RPMI7951 (cell line): ENCODE results near the genes SAMD9L and HEPACAM2.

DNA sequence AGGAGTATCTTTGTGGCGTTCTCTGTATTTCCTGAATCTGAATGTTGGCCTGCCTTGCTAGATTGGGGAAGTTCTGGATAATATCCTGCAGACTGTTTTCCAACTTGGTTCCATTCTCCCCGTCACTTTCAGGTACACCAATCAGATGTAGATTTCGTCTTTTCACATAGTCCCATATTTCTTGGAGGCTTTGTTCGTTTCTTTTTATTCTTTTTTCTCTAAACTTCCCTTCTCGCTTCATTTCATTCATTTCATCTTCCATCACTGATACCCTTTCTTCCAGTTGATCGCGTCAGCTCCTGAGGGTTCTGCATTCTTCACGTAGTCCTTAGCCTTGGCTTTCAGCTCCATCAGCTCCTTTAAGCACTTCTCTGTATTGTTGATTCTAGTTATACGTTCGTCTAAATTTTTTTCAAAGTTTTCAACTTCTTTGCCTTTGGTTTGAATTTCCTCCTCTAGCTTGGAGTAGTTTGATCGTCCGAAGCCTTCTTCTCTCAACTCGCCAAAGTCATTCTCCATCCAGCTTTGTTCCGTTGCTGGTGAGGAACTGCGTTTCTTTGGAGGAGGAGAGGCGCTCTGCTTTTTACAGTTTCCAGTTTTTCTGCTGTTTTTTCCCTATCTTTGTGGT is 9.4 kb upstream of the LRRD1 start:
- RAMPAGE, long total RNA = no peak

DNA sequence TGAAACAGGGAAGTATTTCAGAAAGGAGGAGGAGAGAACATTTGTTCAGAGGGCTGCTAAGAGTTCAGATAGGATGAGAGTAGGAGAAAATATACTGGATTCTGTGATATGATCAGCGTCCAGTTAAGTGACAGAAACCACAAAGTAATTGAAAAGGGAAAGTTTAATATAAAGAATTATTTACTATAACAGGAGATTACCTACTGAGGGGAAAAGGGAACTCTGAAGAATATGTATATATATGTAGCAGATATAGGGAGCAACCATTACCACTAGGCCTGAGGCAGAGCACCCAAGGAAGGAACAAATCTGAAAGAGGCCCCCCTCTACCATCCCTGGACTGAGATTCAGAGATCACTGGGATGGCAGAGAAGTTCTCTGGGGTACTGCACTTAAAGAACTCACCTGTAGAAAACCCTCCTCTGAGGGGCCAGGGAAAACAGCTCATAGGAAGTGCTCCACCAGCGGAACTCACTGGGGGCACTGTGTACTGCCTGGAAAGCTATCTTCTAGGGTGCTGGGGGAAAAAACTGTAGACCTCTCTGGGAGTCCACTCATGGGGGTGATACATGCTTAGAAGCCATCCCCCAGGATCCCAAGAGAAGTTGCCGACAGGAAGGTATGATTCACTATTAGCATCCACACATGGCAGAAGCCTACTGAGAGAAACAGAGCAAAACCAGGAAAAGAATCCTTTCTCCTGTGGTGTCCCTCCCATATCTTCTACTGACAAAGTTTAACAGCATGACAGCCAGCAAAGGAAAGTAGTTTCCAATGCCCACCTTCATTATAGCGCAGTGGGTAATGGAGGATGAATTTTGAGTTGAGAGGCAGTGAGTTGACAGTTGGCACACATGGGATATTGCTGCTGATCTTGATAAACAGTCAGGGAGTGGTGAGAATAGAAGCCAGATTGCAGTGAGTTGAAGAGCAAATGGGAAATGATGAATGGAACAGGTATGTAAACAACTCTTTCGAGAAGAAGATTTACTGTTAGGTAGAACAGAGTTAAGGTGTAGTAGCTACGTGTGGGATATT is 20.7 kb downstream of the ANKIB1 start:
- RAMPAGE, long total RNA = no peak

DNA sequence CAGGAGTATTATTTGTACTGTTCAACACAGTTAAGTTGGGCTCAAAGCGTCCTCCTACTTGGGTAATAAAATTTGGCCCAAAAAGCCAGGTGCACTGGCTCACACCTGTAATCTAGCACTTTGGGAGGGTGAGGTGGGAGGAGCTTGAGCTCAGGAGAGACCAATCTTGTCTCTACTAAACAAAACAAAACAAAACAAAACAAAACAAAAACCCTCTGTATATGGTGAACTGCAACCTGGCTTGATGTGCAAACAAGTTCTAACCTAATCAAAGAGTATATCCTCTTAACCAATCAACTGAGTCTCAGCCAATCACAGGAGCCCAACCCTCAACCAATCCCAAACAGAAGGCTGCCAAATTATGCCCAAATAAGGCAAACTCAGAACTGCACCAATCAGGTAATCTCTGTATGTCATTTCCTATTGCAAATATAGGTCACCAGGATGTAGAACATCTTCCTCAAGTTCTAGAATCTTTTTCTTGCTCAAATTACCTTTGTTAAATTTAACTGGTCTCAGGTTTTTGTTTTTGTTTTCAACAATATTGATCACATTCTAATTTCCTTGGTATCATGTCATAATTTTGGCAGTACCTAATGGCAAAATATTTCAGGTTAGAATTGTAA is 5.3 kb downstream of the FAM133B start:
- RAMPAGE, long total RNA = no peak

DNA sequence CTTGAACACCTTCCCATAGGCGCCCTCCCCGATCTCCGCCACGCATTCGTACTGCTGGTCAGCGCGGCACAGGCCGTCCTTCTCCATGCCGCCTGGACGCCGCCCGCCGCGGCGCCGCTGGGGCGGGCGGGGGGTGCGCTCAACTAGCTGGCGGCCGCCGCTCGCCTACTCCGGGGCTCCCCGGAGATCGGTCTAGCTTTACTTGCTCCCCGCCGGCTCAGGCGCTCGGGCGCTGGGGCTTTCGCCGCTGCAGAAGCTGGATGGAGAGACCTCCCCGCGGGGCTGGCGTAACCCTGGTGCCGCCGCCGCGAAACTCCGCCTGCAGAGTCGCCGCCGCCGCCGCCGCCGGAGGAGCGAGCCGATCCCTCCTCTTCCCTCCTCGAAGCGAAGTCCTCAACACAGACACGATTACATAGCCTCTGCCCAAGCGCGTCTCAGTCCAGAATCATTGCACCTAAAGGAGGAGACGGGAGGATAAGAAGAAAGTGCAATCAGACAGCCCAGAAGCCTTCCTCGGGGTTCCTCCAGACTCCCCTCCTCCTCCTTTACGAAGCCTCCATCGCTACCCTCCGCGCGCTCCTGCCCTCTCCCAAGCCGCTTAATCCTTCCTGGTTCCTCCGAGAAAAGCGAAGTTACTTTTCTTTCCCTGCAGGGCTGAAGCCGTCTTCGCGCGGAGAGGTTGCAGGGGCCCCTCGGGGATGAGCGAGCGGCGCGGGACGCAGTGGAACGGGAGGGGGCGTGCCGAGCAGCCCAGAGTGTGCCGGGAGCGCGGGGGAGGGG is 2.9 kb downstream of the CDK6 start:
- RAMPAGE, long total RNA = no peak

DNA sequence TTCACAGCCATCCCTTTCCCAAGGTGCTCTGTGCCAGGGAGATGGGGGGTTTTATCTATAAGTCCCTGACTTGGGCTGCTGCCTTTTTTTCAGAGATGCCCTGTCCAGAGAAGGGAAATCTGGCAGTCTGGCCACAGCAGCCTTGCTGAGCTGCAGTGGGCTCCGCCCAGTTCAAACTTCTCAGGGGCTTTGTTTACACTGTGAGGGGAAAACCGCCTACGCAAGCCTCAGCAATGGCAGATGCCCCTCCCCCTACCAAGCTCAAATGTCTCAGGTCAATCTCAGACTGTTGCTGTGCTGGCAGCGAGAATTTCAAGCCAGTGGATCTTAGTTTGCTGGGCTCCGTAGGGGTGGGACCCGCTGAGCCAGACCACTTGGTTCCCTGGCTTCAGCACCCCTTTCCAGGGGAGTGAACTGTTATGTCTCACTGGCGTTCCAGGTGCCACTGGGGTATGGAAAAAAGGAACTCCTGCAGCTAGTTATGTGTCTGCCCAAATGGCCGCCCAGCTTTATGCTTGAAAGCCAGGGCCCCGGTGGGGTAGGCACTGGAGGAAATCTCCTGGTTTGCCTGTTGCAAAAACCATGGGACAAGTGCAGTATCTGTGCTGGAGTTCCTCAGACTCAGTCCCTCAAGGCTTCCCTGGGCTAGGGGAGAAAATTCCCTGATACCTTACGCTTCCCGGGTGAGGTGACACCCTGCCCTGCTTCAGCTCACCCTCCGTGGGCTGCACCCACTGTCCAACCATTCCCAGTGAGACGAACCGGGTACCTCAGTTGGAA is 90.1 kb upstream of the CDK6 start:
- RAMPAGE, long total RNA = no peak

DNA sequence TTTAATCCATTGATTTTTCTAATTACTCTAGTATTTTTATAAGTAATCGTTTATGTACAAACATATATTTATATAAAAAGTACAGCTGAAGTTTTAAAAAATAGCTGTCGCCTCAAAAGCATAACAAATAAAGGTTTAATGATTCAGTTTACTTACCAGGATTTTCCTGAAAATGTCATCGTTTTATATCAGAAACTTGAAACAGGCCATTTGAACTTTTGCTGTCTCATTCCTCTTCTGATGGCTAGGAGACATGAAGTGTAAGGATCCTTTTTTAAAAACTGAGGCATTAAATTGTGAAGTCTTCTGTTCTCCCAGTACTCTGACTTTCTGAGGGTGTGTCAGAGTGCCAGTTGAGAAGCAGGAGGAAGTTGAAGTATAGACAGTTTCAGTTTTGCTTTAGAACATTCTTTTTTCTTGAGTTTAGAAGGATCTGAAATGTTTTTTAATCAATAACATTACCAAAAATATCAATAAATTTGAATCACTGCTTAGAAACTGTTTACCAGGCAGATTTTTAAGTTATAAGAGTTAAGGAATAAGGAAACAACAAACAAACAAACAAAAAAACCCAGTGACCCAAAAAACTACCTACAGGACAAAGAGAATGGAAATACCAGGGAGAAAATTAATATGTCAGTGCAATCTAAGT is at the start of gene SAMD9L:
SAMD9L (minus strand) TSS at position 348 of the 652 bp plus-strand sequence.
- RAMPAGE, long total RNA = no peak

DNA sequence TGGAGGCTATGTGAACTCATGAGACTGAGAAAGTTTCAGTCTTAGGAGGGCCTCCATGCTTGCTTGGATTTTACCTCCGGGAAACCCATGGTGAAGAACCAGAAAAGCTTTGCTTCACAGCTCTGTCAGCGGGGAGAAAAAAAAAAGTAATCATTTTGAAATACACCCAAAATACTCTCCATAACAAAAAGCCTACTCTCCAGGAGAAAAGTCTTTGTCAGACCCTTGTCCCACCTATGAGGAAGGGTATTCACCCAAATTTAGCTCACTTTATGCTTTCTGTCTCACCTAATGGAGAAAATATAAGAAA is 22.8 kb upstream of the SAMD9L start:
- RAMPAGE, long total RNA = no peak

DNA sequence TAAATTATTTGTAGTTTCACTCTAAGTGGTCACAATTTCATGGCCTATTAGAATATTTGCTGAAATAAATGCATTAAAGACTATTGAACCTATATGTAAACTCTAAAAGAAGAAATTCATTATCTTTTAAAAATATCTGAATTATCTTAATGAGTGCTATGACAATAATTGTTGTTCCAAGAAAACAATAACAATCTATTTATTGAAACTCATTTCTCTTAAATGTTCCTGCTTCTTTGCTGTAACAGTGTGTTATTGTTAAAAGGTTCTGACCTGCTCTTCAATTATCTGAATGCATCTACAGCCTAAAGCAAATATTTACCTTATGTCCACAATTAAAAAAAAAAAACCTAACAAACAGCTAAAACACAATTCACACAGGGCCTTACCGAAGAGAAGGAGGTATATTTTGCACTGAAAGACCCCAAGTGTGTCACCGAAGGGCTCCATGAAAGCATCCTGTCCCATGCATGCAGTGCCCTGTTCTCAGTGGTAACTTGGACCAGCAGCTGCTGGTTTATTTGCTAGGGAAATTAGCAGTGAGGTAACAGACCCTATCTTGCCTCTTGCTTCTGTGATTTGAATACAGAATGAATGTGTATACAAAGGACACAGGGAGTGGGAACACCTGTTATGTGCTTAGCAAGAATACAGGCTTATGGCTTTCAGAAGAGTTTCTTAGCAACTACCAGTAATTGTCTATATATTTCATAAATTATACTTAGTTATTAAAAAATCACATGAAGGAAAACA is at the start of gene HEPACAM2:
HEPACAM2 (minus strand) TSS at position 491 of the 753 bp plus-strand sequence.
- RAMPAGE, long total RNA = no peak

DNA sequence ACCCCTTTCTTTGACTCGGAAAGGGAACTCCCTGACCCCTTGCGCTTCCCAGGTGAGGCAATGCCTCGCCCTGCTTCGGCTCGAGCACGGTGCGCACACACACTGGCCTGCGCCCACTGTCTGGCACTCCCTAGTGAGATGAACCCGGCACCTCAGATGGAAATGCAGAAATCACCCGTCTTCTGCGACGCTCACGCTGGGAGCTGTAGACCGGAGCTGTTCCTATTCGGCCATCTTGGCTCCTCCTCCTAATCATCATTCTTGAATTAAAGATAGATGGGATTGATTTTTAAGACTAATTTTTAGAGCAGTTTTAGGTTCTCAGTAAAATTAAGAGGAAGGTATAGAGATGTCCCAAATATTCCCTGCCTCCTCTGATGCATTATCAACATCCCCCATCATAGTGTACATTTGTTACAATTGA is 97.1 kb downstream of the TFPI2 start:
- RAMPAGE, long total RNA = no peak

- RAMPAGE, long total RNA = no peak
These were observed 92.8 kb upstream of the COL1A2 start for GRCh38 chr7:94301917-94302314.

DNA sequence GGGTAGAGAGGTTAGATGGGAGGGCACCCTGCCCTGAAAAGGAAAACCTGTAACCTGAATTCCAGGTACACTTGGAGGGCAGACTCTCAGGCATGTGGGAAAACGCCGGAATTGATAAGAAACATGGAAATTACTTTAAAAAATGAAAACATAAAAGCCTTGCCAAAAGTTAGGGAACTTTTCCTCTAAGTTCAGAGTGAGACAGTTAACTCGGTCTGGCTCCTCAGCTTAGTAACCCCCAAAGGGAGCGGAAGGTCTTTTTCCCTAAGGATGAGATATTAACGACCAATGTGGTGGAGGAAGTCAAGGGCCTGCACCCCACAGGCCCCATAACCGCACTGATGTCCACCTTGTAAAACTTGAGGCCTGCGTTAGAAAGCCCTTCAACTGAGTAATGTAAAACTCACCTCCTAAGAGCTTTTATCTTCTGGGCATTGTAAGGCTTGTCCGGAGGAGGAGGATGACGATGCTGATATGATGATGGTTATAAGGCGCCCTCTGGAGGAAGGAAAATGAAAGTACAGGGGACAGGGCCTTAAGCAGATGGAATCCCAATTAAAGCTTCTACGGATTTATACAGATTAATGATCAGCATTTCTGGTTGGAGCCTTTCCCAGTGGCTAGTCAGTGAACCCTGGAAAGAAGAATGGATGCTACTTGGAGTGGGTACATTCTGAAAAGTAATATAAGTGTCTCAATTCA is 589 bp downstream of the COL1A2 start:
- RAMPAGE, long total RNA = no peak

DNA sequence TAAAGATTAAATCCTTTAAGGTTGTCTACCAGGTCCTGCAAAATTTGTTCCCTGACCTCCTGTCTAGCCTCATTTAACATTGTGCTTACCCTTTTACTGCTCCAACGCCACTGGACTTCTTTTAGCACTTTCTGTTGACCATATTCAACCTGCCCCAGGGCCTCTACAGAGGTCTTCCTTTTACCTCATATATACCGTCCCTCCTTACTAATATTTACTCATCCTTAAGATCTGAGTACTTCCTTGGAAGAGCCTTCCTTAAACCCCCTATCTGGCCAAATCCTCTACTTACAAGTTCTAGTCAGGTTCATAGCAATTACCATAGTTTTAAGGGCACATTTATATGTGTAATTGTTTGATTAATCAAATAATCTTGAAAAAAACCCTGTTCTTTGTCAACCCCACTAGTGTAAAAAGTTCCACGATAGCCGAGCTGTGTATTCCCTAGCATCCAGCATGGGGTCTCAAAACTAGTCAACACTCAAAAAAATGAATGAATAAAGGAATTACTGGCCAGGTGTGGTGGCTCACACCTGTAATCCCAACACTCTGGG is 8.3 kb downstream of the SGCE start:
- RAMPAGE, long total RNA = no peak

DNA sequence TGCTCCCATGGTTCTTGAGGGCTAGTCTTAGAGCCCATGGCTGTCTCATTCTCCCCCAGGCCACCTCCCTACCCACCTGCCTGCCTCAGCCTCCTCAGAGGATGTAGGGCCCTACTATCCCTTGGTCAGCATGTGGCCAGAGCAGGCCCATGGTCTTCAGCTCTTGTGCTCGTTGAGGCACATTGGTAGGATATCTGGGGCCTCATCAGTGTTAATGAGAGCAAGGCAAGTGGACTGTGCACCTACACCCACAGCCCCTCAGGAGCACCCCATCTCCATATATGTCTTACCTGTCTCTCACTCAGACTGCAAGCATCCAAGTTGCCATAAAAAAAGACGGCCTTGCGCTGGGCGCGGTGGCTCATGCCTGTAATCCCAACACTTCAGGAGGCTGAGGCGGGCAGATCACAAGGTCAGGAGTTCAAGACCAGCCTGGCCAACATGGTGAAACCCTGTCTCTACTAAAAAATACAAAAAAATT is 72.2 kb upstream of the PPP1R9A start:
- RAMPAGE, long total RNA = no peak

DNA sequence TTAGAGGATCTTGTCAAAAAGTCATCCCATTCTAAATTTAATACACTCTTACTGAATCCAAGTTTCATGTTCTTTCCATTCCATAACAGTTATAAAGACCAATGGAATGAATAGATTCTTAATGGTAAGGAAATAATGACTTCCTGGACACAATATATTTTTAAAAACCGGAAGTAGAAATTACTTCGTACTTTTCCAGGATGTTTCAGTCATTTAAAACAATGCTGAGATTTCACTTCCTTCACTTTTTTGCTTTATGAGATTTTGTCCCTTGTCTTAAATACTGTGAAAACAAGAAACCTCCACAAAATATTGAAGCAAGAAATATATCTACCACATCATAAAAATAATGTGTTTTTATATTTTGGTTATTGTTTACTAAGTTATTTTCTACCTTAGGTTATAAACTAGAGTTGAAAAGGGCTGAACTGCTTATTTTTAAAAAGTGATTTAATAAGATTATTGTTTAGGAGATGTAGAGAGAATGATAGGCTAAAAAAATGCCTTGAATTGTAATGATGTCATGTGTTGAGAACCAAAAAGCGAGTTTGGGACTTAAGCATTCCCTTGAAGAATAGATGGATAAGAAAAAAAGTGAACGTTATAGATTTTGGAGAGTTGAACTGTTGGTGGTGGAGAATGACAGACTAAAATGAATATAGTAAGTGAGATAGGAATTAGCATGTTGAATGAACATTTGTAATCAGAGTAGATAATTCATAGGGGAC is 65.6 kb downstream of the PPP1R9A start:
- RAMPAGE, long total RNA = no peak

DNA sequence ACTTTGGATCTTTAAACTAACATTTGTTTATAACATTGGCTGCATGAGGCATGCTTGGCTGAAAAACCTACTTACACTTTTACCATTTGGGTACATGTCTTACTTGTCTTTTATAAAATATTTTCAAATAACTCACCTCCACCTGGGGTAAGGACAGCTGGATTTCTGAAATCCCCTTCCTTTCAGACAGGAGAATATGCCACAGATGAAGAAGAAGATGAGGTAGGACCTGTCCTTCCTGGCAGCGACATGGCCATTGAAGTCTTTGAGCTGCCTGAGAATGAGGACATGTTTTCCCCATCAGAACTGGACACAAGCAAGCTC is 98.6 kb downstream of the PON1 start:
- RAMPAGE, long total RNA = no peak

DNA sequence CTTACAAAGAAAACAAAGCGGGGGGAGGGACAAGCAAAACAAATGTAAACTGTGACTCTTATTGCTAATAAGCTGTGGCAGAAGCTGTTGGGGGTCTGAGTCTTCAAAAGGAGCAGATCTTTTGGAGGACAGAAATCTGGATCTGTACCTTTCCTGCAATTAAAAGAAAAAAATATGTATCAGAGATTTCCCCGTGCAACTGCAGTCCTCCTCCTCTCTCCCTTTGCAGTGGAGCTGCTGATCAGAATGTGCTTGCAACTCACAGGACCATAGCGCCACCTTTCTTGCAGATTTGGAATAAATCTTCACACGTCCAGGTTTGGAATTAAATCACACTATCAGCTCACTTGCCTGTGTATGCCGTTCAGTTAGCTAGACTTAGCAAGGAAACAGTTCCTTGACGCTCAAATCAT is 77.6 kb downstream of the PON1 start:
- RAMPAGE, long total RNA = no peak

- RAMPAGE, long total RNA = no peak
These were observed 7.5 kb downstream of the PDK4 start for GRCh38 chr7:95588798-95589327.

DNA sequence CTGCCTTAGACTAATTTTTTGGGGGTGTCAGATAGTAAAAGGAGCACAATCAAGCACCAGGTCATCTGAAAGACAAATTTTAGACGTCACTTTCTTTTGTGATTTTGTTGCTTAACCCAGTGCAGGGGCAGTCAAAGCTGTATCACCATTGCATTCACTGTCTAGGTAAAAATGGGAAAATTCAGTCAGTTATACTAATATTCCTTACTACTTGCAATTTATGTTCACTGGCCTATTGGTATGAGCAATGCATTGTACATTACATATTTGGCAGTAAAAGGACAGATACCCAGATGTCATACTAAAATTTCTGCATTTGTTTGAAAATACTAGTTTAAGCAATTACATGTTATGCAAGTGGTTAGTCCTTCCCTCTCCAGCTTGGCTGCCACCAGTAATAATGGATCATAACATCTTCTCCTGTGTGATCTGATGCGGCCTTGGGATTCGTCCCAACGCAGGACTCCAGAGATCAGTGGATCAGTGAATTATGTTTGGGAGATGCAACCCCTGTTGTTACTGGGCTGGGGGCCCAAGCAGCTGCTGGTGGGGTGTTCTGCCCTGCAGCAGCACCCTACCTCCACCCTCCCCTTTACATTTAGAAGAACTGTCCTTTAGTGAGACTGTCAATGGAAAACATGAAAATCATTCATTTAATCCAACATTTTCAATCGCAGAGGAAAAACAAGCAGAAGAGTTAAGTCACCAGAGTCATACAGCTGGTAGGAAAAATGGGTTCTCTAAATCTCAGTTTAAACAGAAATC is 11.2 kb upstream of the PDK4 start:
- RAMPAGE, long total RNA = no peak

GRCh38 chr7:95645580-95645979 is 49.3 kb upstream of the PDK4 start:
- RAMPAGE, long total RNA = no peak

GRCh38 chr7:96177698-96178253 is 144.1 kb downstream of the SLC25A13 start:
- RAMPAGE, long total RNA = no peak